Brain (tissue), 1 donor: ENCODE measurements around a stretch of chr3.

DNA sequence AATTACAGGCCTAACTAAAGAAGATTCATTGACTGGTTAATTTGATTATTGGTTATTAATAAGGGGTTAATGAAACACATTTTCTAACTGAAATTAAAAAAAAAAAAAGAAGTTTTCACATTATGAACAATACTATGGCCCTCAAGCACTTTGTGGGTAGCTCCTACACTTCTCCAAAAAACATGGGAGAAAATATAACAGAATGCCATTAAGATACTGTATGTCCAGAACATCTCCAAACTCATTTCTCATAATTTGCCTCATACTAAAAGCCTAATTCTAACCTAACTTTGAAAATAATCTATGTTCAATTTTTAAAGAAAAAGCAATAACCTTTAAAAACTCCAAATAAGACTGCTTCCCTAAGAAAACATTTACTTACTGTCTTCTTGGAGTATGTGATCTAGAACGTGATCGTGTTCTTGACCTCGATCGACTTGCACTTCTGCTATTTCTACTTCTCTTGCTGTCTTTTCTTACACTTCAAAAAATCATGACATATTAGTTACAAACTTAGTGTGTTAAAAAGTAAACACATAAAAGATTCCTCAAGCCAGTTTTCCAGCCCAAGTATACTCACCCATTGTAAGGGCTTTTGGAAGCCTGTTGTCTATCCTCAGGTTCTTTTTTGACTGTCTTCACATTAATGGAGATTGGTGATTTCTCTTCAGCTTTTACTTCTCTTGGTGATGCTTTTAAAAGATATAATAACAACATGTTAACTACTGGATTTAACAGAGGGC lies 10.9 kb downstream of the CCNL1 start:
- RRBS = no CpG with 5 or more reads among the region's 4 CpGs

DNA sequence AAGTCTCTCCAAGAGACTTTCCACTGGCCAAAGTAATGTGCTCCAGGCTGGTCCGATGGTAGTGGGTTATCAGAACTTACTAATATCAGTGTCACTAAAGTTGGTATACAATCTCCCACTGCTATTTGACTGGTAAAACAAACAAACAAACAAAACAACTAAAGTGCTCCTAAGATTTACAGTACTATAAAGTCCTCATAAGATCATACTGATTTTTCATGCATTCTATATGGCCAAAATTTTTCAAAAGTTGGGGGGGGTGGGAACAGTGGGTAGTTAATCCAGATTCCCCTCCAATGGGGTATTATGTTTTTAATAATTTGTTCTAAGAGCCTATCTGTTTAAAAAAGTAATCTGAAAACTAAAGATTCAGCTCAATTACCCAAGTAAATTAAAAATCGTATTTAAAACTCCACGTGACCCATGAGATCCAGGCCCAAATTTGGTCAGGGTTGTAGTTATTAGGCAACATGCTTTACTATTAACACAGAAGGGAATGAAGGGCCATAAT lies 6.4 kb downstream of the CCNL1 start:
- RRBS = no CpG with 5 or more reads among the region's 3 CpGs

DNA sequence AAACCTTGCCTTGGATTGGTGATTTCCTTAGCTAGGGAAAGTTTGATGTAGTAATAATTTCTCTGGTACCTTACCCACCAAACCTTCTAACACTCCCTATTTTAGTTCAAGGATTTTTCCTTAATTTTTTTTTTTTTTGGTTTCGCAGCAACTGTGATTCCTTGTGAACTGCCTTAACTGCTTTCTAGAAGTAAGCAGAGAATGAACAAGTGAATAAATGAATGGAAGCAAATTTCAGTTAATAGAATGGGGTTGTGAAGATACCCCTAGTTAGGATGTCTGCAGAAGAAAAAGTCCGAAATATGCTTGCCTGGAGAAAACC lies 35.1 kb upstream of the PTX3 start:
- RRBS = no CpG with 5 or more reads among the region's 2 CpGs

DNA sequence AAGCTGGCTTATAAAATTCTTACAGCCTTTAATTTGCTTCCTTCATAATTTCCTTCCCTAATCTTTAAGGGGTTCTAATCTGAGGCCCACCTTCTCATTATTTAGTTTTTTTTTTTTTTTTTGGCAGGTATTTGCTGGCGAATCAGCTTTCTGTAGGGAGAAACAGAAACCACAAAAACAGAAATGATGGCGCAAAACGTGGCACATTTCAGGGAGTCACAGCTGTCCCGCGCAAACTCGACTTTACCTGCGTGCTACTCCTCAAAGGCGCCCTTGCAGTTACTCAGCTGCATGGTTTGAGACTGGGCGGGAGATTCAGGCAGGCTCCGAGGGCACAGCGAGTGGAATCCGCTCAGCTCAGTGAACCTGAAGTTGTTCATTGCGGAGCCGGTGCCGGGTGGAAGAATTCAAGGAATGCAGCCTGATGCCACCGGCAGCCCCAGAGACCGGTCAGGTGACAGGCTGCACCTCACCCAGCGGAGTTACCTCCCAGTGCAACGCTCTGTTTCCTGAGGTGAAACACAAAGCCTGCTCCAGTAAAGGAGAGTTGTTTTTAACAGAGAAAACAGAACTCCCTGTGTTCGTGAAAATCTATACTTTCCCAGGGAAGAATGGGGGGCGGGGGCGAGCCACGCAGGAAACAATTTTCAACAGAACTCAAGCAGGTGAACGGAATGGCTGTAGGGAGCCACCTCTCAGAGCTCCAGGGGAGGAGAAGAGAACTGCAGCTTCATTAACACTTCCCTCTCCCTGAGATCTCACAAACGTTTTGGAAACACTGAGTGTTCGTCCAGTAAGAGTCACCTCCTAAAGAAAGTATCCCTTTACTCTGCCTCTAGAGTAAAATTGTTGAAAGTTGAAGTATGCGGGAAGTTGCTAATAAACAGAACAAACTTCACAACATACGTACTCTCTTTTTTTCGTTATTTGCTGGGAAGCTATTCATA lies 3.8 kb downstream of the VEPH1 start:
- RRBS = no CpG with 5 or more reads among the region's 29 CpGs

DNA sequence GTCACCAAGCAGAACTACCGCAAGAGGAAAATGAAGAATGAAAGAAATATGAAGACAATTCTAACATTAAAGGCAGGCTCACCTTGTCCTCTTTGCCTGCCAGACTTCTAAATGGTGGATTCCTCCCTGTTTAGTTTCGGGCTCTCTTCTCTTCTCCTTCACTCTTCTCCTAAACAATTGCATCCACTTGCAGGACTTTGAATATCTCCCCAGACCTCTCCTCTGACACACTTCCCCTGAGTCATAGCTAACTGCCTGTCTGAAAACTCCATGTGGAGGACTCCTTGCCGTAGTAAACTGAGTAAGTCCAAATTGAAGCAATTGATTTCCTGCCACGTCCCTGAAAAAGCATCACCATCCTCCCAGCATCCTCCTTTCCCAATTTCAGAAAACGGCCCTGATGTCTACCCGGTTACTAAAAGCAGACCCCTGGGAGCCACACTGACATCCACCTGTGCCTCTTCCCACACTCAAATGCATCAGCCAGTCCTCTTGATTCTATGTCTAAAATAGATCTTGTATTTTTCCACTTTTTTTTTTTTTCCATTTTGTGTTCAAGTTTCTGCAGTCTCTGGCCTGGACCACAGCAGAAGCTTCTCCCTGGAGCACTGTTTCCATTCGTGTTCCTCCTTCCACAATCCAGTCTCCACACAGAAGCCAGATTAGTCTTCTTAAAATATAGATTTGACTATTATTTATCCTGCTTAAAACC lies 30.4 kb upstream of the VEPH1 start:
- RRBS = no CpG with 5 or more reads among the region's 7 CpGs

DNA sequence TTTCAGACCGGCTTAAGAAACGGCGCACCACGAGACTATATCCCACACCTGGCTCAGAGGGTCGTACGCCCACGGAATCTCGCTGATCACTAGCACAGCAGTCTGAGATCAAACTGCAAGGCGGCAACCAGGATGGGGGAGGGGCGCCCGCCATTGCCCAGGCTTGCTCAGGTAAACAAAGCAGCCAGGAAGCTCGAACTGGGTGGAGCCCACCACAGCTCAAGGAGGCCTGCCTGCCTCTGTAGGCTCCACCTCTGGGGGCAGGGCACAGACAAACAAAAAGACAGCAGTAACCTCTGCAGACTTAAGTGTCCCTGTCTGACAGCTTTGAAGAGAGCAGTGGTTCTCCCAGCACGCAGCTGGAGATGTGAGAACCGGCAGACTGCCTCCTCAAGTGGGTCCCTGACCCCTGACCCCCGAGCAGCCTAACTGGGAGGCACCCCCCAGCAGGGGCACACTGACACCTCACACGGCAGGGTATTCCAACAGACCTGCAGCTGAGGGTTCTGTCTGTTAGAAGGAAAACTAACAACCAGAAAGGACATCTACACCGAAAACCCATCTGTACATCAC lies 86.2 kb downstream of the SHOX2 start:
- RRBS = no CpG with 5 or more reads among the region's 17 CpGs

GRCh38 chr3:158633124-158633412 lies 11.3 kb upstream of the GFM1 start:
- RRBS = no CpG with 5 or more reads among the region's 6 CpGs

GRCh38 chr3:158768890-158769551 lies 32.8 kb upstream of the MFSD1 start:
- RRBS = no CpG with 5 or more reads among the region's 8 CpGs

DNA sequence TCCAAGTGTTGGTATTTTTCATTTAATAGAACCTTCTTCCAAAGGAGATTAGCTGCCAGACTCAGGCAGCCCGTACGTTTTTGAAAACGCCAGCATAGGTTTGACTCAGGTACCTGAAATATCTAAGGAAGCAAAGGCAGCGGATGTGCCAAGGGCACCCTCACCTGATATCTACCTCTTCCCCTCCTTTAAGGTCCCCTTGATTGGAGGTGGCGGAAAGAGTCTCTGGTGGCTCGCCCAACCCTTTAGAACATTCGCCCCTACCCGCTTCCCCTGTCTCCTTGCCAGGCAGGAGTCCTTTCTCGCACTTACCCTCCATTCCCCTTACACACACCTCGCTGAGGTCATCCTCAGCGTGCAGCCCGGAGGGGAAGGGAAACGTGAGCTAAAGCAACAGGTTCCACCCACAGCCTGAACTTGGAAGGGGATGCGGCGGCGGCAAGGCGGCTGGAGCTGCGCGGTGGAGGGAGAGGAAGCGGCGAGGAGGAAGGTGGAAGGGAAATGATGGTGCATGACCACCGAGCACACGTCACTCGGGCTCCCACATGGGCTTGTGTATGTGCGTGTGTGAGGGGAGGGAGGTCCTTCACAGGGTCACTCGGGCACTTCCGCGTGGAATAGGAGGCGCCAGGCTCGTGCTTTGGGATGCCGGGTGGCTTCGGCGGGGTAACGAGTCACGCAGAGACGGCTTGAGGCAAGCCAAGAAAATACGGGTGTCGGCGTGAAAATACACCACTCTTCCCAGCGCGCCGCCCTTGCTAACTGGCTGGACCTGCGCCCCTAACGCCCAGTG lies 462.3 kb upstream of the C3orf80 start:
- RRBS = no CpG with 5 or more reads among the region's 44 CpGs

- RRBS = 1% methylated on average over 34 of the region's 49 CpGs
Measured at GRCh38 chr3:159763521-159763965, 461.7 kb upstream of the C3orf80 start.

GRCh38 chr3:159763966-159764851 lies 461.0 kb upstream of the C3orf80 start:
- RRBS = 1% methylated on average over 34 of the region's 67 CpGs

DNA sequence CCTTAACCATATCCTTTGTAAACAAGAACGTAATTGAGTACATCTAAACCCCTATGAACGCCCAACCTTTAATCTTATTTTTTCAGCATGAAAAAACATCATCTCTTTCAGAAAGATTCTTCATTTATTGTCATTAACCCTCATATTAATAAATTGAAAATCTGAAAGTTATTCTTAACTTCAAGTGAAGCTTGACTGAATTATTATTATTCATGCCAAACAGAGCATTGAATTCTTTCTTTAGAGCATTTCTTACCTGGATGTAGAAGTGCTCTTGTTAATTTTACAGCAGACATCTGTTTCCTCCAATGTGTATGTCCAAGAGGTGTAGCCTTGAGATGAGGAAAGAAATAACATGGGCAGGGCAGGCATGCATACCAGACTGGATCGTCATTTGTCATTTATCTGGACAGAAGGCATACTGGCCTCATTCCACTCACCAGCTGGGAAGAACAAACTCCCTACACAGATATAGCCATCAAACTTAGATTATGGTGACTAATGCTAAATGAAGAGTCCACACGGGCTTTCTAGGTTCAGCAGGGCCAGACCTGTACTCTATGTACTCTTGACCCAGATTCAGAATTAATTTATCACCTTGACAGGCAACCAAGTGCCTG lies 401.1 kb upstream of the C3orf80 start:
- RRBS = no CpG with 5 or more reads among the region's 4 CpGs

GRCh38 chr3:160150134-160150477 lies 75.1 kb upstream of the C3orf80 start:
- RRBS = no CpG with 5 or more reads among the region's 3 CpGs

GRCh38 chr3:160498584-160499280 lies 49.1 kb upstream of the TRIM59 start:
- RRBS = no CpG with 5 or more reads among the region's 1 CpG

DNA sequence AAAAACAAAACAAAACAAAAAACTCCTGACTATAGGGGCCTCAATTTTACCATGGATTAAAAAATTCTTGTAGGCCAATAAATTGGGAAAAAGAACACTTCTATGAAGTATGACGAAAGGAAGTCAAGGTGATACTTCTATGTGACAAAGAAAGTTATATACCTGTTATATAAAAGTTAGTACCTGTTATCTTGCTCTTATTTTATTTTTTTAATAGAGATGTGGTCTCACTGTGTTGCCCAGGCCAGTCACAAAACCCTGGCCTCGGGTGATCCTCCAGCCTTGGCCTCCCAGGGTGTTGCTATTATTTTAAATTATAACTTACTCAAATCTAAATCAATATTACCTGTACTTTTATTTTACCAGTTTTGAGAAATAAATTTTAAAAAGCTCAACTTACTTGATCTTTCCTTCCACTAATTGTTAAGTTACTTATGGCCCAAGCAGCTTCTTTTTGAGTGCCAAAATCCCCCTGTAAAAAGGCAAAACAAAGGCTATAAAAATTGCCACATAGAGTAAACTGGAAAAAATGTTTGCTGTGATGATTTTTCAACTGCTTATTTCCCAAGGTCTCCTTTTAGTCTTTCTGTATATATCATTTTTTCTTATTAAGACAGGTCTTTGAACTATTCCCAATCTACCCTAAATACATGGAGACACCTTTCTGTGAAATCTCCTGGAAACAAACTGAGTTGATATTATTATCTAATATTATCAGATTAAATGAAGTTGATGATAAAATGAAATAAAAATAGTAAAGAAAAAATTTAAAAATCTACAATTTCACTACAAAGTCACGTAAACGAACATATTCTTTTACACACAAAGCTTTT lies 55.8 kb downstream of the KPNA4 start:
- RRBS = no CpG with 5 or more reads among the region's 4 CpGs

DNA sequence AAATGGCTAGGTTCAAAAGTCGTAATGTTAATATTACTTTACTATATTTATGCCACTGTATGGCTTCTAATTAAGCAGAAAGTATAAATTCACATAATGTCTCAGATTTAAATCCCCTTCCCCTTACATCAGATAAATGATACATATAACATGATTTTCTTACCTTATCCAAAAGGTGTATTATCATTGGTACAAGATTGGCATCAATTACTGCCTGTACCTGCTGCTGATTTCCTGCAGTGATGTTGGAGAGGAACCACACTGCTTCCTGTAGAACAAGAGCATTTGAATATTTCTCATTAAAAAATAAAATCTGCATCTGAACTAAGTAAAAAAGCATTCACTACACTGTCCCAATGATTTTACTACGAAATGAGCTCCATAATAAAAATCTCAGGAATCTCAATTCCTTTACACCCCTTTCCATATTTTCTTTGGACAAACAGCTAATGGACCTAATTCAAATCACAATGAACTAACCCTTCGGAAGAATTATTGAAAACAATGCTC lies 51.4 kb downstream of the KPNA4 start:
- RRBS = no CpG with 5 or more reads among the region's 3 CpGs

- RRBS = no CpG with 5 or more reads among the region's 2 CpGs
Measured at GRCh38 chr3:160561170-160561773, 4.1 kb downstream of the KPNA4 start.

GRCh38 chr3:160806291-160806883 lies 50.4 kb downstream of the PPM1L start:
- RRBS = no CpG with 5 or more reads among the region's 5 CpGs

GRCh38 chr3:161100853-161101341 lies 4.3 kb downstream of the B3GALNT1 start:
- RRBS = no CpG with 5 or more reads among the region's 5 CpGs